Metanephros (tissue), 2 donors: ENCODE measurements around a stretch of chr3.

DNA sequence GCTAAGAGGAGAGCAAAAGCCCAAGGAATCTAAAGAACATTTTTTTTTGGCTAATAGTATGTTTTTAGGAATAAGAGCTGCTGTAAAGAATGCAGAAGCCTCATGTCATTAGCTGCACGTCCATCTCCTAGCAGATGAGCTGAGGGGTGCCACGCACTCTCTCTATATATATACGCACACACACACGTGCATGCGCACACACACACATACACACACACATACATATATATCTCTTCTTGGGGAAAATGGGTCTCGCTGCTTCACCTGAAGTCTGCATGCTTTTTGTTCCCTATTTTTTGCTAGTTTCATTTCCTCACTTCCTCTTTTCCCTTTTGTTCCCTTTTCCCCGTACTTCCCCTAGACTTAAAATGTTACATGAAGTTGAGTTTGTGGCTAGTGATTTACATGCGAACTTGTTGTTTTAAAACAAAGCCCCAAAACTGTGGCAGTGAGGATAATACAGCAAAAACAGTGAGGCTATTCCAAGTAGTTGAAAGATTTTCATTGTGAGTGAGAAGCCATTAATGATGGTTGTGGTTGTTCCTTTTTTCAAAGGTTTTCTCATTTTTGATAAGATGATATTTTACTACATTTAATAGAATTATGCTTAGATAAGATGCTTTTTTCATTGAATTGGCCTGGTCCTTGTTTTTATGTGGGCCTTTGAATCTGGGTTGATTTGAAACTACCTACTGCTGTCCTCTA lies 108.0 kb downstream of the MBNL1 start:
- RAMPAGE, long total RNA: no peak

DNA sequence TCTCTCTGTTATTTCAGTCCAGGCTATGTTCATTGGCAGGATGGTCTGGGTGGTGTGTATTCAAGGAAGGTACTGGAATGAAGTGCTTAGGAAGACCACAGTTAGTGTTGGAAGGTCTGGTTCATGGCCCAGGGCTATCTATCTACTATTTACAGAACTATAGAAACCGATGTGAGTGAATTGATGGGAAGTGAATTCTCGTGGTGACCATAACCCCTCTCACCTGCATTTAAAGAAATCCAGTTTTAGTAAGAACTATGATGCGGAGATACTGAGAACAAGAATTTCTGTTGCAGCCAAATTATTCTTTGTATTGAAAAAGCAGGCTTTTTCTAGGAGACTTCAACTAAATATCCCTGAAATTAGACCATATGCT lies 143.9 kb downstream of the MBNL1 start:
- RAMPAGE, long total RNA: no peak

GRCh38 chr3:152464679-152465426 lies 196.1 kb downstream of the MBNL1 start:
- RAMPAGE, long total RNA: no peak

DNA sequence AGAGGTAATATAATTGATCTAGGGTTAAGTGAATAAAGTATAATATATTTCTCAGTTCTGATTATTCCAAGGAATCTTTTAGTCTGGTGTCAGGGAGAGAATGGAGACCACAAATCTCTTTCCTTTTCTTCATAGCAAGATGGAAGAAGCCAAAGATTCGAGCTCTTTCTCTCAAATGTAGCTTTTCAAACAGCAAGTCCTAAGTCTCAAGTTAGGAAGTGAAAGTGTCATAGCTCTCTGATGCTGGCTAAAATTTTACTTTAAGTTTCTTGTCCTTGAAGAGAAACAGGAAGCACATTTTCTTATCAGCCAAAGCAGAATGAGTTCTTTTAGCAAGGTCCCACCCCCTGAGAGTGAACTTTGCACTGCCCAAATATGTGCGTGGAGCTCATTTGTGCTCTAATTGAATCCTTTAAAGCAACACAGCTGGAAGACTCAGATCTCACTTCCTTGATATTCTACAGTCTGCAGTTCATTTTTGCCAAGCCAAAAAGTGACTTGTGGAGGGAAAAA lies 238.9 kb upstream of the P2RY1 start:
- RAMPAGE, long total RNA: no peak

DNA sequence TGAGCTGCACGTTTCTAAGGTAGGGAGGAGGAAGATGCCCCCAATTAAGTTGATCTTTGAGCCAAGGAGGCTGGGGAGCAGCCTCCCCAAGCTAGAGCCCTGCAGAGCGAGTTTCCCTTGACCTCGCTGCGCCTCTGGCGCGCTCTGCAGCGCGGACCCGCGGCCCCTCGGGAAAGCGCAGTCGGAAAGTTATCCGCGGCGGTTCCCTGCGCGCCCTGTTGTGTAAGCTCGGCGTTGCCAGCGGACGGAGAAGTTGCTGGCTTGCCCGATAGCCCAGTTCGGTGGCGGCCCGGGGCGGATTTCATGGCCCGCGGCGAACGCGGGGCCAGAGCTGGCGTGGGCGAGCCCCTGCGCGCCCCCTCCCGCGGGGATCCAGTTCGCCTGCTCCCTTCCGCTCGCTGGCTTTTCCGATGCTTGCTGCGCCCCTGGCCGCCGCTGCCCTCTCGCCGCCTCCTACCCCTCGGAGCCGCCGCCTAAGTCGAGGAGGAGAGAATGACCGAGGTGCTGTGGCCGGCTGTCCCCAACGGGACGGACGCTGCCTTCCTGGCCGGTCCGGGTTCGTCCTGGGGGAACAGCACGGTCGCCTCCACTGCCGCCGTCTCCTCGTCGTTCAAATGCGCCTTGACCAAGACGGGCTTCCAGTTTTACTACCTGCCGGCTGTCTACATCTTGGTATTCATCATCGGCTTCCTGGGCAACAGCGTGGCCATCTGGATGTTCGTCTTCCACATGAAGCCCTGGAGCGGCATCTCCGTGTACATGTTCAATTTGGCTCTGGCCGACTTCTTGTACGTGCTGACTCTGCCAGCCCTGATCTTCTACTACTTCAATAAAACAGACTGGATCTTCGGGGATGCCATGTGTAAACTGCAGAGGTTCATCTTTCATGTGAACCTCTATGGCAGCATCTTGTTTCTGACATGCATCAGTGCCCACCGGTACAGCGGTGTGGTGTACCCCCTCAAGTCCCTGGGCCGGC lies 649 bp downstream of the P2RY1 start:
- RAMPAGE, long total RNA: no peak

DNA sequence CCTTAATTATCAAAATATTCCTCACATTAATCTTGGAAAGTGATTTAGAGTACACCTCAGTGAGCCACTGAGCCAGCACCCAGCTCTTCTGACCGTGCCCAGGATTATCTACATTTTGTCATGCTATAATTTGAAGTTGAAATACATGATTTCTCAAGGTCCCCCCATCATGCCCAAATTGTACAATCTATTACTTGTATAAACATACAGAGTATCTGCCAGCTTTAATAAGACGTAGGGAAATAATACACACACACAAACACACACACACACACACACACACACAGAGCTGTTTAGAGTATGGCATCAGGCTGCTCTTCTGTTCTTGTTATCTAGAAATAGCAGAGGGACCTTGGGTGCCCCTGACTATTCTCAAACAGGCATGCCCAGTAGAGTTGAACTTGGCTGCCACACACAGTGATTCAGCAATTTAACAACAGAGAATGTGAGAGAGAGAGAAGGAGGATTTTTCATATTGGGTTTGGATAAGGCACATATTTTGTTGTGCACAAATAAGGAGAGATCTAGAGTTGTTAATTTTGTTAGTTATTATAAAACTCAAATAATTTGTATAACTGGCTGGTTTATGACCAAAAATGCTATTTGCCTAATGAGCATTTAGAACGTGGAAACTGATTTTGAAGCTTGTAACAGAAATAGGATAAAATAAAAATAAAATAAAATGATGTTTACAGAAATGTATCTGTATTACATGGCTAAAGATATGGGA lies 74.5 kb downstream of the P2RY1 start:
- RAMPAGE, long total RNA: no peak

GRCh38 chr3:153028173-153028938 lies 133.7 kb upstream of the RAP2B start:
- RAMPAGE, long total RNA: no peak

- RAMPAGE, long total RNA: no peak
These were observed 284 bp upstream of the RAP2B start for GRCh38 chr3:153161761-153162123.

GRCh38 chr3:153163065-153163985 lies 1.3 kb downstream of the RAP2B start:
- RAMPAGE, long total RNA: no peak

GRCh38 chr3:153640531-153641387 lies 478.7 kb downstream of the RAP2B start:
- RAMPAGE, long total RNA: no peak

GRCh38 chr3:154129770-154130238 lies 8.6 kb downstream of the ARHGEF26 start:
- RAMPAGE, long total RNA: no peak

GRCh38 chr3:155193860-155194217 lies 99.6 kb downstream of the STRIT1 start:
- RAMPAGE, long total RNA: no peak

- RAMPAGE, long total RNA: no peak
These were observed 98.1 kb downstream of the PLCH1 start for GRCh38 chr3:155646587-155647305.

DNA sequence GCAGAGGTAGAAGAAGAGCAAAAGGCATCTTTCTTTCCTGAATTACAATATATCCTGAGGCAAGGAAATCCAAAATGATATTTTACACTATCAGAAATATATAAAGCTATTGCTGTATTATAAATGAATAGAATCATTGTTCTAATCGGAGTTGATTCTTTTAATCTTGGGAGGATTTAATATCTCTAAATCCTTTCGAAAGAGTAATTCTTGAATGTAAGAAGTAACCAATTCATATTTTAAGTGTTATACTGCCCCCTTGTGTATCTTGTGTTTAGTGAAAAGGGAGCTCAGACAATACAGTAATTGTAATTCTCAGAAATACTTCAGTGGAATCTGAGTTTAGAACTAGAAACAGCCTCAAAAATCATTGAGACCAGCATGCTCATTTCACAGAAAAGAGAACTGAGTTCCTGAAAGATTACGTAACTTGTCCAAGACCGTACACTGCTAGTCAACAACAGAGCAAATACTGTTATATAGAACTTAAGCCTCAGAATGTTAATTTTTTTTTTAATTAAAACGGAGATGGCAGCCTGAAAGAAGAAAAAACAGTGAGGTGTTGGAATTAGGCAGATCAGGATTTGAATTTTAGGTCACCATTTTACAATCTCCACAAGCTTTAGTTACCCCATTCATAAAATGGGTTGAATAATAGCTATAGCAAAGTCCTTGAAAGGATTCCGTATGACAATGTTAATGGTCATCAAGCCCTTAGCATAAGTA lies 42.9 kb downstream of the PLCH1 start:
- RAMPAGE, long total RNA: no peak

DNA sequence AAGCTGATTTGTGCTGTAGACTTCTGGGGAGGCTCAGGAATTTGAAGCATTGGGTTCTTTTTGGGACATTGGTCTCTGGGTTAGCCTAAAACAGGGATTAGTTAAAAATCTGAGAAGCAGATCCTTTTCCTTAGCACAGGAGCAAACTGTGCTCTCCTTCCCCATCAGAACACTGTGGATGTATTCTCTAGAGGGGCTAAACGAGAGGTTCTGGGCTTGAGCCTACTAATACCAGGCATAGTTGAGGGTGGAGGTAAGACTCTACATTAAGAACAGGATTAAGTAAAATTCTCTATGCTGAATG lies 42.3 kb downstream of the GMPS start:
- RAMPAGE, long total RNA: no peak

GRCh38 chr3:156676795-156677522 lies 2.6 kb downstream of the TIPARP start:
- RAMPAGE, long total RNA: no peak

GRCh38 chr3:156707243-156707704 lies 32.9 kb downstream of the TIPARP start:
- RAMPAGE, long total RNA: no peak

- RAMPAGE, long total RNA: no peak
These were observed 8.7 kb upstream of the LEKR1 start for GRCh38 chr3:156817537-156817724.

GRCh38 chr3:157089459-157090383 lies 70.2 kb downstream of the CCNL1 start:
- RAMPAGE, long total RNA: no peak

DNA sequence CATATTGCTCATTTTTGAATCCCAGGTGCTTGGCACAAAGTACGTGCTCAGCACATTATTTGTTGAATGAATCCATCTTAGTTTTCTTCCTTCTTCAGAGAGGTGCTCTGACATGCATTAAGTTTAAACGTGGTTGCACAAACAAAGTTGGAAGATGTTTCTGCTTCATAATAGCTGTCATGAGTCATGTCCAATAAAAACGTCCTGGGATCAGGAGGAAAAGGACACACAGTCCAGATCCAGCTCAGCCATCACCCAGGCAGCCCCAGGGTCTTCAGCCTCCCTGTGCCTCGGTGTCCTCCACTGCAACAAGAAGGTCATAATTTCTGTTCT lies 55.5 kb downstream of the CCNL1 start:
- RAMPAGE, long total RNA: no peak